Renal cortical epithelial cell (primary cell): Measurements from ENCODE around the gene TRIM32.

DNA sequence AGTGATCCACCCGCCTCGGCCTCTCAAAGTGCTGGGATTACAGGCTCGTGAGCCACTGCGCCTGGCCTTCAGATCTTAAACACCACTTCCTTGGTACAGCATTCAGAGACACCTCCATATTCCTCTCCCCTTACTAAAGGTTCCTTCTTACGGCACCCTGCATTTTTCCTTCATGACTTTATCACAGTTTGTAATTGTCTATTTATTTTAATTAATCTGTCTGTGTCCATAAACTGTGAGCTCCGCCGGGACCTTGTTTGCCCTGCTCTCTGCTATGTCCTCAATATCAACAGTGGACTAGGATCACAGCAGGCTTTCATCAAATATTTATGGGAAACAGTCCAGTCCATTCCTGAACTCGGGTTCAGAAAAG, 697 bp upstream of the ATP6V1G1 start:
- RRBS, result no CpG with 5 or more reads among the region's 8 CpGs

DNA sequence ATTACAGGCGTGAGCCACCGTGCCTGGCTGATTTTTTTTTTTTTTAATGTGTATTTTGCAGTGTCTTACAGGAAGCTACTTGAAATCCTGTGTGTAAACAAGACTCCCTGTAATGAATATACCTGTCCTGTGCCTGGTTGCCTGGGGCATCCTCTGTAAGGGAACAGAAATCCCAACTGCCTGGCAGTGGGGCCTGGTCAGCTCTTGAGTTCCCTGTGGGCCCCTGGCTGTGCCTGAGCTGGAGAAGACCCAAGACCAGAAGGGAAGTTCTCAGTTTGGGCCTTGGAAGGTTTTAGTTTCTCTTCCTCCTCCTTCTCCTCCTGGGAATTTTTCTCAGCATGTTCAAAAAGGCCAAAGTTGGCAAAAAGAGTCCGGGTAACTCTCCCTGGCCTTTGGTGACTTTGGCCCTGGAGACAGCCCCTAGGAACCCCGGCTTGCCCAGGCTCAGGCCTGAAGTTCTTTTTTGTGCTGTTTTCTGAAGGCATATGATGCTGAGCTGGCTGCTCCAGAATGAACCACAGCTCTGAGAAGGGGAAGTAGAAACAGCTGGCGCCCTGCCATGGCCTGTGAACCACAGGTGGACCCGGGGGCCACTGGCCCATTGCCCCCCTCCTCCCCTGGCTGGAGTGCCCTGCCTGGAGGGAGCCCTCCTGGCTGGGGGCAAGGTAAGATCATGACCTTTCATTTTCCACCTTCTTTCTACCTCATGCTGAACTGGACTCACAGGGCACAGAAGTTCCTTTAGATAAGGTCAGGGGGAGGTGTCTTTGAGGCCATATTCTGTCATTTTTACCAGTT, 5.7 kb downstream of the TMEM268 start:
- RRBS, result 62% methylated on average over 2 of the region's 6 CpGs

- RRBS, result no CpG with 5 or more reads among the region's 5 CpGs
Measured at GRCh38 chr9:115114842-115115603, 2.9 kb downstream of the TNC start.

- RRBS, result no CpG with 5 or more reads among the region's 10 CpGs
Measured at GRCh38 chr9:115118892-115119483, 1.0 kb upstream of the TNC start.

DNA sequence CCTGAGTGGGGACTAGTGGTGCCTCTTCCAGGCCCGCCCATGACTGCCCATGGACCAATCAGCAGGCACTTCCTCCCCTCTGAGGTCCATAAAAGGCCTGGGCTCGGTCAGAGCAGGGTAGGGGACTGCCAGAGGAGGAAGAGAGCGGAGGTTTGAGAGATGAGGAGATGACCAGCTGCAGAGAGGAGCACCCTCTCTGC, 267.9 kb upstream of the TNC start:
- RRBS, result no CpG with 5 or more reads among the region's 3 CpGs

- RRBS, result no CpG with 5 or more reads among the region's 7 CpGs
Measured at GRCh38 chr9:115944532-115945281, 208.9 kb upstream of the PAPPA start.

- RRBS, result no CpG with 5 or more reads among the region's 3 CpGs
Measured at GRCh38 chr9:116425325-116425732, 261.8 kb upstream of the TRIM32 start.

DNA sequence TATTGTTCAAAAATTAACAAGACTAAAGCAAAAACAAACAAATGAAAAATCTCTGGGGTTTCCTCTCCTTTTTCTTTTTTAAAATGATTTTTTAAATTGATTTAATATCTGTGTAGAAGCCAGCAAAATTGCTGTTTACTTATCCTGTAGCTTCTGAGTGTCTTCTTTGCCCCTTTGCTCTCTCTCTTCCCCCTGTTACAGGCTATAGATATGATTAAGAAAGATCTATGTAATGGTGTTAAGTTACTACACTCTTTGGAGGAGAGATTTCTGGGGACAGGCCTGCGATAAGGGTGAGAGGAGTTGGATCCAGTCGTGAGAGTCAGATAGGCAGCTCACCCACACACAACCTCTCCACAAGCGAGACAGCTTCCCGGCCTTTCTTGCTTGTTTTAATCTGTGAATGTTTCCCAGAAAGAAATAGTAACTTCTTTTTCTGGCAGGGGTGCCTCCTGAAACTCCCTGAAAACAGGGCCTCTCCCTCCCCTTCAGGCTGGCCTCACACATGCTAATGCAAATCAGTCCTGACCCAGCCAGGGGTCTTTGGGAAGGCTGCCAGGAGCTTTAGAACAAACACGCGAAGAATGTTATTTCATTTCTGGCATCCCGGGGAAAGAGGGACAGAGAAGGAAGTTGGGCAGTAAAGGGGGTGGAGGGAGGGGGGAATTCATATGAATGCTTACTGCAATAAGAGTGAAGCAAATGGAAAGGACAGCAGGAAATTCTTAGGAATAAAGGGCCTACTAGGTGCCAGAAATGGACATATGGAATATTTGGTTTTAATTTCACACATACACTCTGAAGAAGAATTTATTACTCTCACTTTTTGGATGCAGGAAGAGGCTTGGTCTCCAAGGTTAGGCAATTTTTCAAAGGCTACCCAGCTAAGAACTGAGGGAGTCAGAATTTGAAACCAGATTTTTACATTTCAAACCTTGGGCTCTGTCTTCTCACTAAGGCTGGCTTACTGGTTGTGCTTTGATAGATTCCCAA, 215.9 kb upstream of the TRIM32 start:
- RRBS, result no CpG with 5 or more reads among the region's 7 CpGs

DNA sequence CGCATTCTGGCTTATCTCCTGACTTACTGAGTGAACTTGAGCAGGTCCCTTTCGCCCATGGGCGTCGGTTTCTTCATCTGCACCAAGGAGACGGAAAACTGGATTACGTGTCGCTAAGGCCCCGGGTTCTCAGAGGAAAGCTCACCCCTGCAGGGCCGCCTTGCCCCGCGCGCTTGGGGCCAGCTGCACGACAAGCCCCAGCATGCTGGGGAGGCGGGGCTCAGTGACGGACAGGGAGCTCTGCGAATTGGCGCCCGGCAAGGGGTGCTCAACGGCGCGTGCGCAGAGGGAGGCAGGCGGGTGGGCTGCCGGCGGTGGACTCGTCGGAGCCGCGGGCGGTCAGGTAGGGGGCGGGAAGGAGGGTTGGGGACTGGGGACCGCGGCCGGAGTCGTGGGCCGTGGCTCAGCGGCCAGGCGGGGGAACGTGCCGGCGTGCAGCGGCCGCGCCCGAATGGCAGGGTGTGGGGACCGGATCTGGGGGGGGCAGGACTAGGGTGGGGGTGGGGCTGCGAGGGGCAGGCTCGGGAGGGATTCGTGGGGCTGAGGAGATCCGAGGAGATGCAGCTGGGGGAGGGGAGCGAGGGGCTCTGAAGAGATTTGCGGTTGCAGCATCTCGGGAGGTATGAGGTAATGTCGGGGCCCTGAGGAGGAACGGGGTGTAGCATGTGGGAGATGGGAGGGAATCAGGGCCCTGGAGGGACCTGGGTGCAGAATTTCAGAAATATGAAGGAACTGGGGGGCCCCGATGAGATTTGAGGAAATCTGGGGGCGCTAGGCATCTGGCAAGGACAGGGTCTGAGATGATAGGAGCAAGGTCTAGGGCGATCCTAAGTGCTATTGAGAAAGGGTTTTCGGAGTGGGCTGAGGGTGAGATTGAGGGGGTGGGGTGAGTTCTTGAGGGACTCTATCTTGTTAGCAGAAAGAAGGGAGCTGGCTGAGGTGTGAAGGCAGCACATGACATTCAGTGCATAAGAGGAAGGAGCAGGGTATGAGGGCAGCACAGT, at the start of gene TRIM32:
Gene TRIM32 (plus strand): TSS at position 267 of the 1,004 bp plus-strand sequence.
- RRBS, result 1% methylated on average over 29 of the region's 59 CpGs

DNA sequence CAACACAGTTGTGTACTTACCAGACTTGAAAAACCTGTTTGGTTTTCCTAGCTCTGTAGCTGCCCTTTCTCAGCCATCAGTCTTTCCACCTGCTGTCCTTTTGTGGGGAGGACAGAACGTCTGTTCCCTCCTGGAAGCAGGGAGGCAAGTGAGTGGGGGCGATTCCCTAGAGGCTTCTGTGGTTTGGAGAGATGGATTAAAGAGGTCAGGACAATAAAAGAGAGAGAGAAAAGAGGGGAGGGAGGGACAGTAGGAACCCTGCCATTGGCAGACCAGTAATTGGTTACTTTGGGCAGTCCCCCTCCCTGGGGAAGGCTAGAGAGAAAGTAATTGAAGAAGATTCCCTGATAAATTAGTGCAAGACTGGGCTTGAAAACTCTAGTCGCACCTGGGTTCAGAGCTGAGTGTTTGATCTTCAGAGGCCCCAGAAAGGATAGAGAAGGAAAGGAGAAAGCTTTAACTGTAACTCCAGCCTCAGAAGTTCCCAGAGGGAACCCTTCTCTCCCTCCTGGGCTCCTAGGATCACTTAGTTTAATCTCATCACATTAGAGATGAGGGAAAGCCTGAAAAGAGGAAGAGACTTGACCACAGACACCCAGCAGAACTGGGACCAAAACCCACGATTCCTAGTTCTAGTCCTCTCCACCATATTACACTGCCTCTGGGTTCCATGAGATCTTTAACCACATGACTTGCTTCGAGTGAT, 14.5 kb downstream of the ASTN2 start:
- RRBS, result no CpG with 5 or more reads among the region's 5 CpGs

GRCh38 chr9:117644624-117644823, 59.7 kb upstream of the TLR4 start:
- RRBS, result no CpG with 5 or more reads among the region's 4 CpGs

GRCh38 chr9:117719121-117719388, 14.9 kb downstream of the TLR4 start:
- RRBS, result no CpG with 5 or more reads among the region's 1 CpG

DNA sequence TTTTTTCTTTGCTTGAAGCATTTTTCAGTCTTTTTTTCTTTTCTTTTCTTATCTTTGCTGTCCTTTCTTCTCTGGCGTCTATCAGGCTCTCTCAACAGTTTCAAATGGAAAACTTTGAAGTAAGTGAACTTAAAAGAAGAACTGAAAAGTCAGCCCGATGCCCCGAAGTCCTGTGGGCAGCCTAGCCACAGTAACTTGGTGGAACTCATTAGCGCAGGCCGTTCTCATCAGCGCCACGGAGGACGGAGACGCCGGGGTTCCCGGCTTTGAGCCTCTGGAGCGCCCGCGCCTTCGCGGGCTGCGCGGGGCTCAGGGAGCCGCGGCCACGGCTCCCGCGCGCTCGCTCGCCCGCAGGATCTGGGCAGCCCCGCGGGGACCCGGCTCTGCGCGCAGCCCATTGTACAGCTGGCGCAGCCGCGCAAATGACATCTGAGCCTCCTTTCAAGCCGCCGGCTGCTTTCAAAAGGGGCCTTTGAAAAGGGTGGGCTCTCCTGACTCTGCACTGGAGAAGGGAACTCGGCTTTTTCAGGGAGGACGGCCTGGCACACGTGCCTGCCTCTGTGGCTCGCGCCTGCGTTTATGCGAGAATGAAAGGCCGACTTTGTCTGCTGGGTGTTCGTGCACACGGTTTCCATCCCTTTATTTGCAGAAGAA, 40.7 kb downstream of the TLR4 start:
- RRBS, result 5% methylated on average over 7 of the region's 47 CpGs

DNA sequence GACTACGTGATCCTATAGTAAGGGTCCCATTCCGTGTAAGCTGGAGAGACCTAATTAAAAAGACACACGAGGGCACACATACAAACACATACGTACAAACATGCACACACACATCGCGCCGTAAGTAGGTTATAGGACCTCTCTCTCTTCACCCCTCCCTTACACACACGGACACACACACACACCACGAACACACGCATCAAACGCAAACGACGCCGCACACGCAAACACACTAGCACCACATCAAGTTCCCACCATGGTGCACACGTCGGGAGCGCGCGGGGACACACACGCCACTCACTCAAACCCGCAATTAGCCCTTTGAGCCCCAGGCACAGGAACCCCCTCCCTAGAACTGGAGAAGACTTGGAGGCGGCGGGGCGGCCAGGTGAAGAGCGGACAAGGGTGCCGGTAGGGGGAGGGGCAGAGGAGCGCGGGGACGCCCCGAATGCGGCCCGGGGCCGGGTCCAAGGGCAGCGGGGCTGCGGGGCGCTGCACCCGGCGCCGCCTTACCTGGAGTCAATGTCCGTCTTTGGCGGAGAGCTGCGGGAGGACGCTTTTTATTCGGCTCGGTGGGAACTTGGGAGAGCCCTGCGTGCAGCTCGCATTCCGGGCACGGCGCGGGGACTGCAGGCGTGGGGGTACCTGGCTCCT, 565 bp downstream of the BRINP1 start:
- RRBS, result 3% methylated on average over 12 of the region's 53 CpGs

DNA sequence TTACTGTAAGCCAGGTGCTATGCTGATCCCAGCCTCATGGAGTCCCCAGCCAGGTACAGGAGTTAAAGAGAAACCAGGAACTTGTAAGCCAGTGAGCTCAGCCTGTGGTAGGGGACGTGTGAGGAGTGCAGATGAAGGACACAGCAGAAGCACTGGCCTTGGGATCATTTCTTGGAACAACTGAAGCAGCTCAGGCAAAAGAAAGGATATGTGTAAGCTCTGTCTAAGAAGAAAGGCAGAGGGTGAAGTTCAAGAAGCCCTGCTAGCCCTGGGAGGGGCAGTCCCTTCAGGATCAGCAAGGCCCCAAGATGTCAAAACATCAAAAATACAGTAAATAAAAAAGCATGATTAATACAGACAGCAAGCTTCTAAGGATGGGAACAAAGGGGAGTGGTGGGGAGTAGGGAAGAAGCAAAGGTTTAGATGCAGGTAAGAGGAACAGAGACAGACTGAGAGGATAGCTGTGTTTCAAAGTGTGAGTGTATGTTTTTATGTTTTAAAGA, 193.1 kb upstream of the BRINP1 start:
- RRBS, result no CpG with 5 or more reads among the region's 1 CpG

DNA sequence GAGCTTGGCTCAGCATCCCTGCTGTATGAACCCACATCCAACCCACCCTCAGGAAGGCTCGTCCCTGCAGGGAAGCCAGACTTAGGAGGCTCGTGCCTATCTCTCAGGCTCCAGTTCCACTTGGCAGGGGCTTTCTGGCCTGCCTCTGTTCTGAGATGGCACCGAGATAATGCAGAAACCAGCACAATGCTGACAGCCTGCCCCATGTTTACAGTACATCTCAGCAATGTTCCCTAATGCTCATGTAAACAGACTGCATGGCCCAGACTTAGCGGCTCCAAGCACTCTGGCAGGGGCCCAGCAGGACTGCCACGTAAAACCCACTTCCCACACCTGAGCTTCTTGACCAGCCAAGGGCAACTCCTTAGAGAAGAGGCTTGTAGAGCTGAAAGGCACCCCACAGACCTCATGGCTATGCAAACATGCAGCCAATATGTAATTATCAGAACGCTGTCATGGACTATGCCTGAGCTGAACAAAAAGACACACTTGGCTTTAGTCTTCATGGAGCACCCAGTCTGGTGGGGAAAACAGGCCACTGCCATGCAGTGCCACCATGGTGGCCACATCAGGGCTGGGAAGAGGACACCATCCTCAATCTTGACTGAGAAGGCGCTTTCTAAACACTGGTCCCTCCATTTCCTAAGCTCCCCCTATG, 499.6 kb upstream of the BRINP1 start:
- RRBS, result no CpG with 5 or more reads among the region's 7 CpGs

DNA sequence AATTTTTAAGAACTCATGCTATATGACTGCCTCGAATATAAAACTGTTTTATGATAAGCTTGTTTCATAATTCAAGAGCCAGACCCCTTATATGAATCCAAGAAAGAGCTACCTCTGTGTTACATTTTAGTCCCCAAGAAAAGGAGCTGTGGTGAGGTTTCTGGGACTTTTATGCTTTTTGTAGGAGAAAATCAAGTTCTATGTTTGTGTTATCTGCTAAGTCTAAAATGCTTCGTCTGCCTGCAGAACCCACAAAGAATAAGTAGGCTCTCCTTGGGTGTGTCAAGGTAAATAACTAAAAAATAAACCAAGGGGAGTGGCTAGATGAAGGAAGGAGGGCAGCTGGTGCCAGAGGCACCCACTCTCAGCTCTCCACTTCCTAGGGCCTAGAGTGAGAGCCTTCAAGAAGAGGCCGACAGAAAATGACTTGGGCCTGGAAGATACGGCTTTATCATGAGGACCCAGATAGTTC, 147.5 kb downstream of the CDK5RAP2 start:
- RRBS, result no CpG with 5 or more reads among the region's 4 CpGs

DNA sequence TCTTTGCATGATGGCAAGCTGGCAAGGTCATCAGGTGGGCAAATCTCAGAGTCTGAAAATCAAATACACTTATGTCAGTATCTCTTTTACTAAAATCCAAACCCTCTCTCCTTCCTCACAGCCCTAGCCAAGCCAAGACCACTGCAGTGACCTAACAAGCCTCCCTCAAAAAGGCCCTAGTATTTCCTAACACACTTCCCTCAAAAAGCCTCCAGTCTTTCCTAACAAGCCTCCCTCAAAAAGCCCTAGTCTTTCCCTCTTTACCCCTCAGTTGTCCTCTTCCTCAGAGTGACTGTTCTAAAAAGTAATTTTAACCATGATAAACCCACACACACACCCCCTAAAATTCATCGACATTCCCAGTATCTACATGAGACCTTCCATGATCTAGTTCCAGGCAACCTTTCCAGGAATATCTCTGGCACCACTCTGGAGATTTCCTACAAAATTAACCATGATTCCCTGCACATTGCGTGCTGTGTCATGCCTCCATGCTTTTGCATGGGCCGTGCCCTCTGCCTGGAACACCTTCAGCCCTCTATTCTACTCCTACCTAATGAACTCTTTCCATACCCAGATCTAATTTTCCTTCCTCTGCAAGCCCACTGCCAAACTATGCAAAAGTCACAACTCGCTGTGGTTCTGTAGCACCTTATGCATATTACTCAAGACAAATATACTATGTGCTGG, 139.9 kb downstream of the CDK5RAP2 start:
- RRBS, result no CpG with 5 or more reads among the region's 4 CpGs

DNA sequence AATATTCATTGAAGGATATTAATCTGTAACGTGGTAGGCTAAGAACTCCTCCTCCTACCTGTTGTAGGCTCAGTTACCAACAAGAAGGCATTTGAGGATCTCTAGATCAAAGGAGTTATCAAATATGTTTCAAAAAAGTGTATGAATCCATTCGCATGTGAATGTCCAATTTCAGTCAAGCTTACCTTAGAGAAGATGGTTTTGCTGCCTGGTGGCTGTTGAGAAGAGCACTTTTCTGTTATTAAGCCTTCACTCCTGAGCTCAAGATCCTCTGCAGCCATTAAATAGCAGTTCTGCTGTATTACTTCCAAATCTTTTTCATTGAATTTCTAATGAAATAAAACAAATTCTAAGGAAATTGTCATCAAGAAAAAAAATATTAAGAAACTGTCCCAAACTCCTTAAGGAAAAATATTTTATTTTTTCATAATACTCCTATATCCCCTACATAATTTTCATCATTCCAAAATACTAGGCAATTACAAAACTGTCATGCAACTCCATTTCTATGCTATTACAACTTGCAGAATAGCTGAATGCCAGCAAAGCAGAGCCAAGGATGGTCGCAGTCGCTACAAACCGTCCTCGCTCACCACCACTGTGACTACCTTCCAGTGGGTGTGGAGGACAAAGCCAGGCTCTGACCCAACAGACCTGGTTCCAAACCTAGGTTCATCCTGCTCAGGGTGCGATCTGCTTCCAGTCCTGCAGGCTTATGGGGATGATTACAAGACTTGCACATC, 92.7 kb downstream of the CDK5RAP2 start:
- RRBS, result no CpG with 5 or more reads among the region's 7 CpGs

- RRBS, result no CpG with 5 or more reads among the region's 4 CpGs
Measured at GRCh38 chr9:120528504-120528968, 51.4 kb downstream of the CDK5RAP2 start.